Metanephros (tissue), 2 donors: ENCODE data around the gene CPEB4.

DNA sequence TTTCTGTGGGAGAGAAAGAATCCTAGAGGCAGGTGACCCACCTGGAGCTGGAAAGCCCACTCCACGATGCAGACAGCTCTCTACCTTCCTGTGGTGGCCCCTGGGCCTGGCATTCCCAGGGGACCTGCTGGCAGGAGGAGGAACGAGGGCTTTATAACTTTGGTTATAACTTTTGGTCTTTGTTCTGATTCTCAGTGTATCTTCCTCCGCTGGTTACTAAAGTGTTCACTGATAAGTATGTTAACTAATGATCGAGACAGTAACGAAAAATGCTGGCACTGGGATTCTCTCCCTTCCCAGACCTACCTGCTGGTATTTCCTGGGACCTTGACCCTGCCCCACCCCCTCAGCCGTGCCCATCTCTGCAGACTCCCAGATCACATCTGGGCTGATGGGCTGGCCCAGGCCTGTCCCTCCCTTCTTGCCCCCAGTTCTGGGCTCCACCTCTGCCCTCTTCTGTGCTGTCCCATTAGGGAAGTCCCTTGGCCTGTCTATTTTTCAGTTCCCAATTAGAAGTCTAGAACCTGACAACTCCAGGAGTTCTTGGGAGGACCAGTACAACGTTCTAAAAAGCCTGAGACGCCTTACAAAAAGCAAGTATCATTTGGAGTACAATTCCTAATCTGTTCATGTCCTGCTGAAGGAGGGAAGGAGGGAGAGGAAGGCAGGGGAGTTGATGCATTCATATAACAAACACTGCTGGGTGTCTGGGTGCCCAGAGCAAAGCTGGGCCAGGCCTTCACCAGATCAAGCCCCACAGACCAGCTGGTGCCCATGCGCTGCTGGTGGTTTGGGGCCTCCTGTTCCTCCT, 46.9 kb downstream of the NEURL1B start:
- RAMPAGE, long total RNA = no peak

DNA sequence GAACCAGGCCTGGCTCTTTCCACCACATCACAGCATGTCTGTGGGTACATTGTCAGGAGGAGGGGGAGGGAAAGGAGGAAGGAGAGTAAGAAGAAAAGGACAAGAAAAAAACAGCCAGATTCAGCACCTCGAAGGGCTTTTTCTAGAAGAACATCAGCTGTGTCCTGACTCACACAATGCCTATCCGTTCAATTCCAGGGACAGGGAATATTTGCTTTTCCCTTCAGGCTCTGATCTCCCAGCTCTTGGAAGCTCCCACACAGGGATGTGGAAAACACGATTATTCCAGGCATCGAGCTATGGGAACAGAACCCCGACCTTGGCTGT, 54.1 kb downstream of the NEURL1B start:
- RAMPAGE, long total RNA = no peak

- RAMPAGE, long total RNA = no peak
These were observed 33.5 kb downstream of the DUSP1 start for GRCh38 chr5:172737510-172737877.

GRCh38 chr5:172746538-172747270, 24.3 kb downstream of the DUSP1 start:
- RAMPAGE, long total RNA = no peak

DNA sequence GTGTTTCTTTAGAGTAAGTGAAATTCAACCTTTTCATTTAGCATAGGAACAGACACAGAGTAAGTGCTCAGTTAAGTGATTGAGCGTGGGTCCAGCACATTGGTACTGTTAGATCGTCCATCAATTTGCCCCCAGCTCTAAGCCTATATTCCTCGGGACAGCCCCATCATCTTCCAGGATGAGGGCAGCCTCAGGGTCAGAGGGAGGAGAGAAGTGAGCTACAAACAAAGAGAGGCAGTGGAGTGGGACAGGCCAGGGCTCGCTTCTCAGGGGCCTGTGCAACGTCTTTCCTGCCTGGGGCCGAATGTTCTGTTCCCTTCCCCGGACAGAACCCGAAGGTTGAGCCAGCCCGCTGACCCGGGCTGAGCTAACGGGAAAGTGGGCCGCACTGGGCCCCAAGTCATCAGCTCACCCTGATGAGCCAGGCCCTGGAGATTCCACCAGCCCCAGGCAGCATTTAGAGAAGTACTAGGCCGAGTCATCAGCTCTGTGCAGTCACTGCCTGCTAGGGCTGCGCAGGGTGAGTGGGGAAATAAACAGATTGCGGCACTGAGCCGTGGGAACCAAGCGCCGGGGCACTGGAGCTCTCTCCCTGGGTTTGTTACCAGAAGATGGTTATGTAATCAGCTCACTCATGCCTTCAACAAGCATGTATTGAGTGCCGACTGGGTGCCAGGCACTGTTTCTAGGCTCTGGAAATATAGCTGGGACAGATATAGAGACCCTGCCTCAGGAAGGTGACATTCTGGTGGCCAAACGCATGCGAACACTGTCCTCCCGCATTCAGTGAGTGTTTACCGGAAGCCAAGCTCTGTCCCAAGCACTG, 29.1 kb upstream of the DUSP1 start:
- RAMPAGE, long total RNA = no peak

DNA sequence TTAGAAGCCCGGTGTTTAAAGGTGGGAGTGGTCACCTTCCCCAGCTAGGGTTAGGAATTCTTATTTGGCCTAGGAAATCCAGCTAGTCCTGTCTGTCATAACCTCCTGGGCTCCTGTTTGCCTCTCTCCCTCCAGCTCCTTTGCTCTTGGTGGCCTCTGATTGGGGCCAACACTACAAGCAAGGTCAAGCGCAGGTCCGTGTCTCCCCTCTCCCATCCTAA, 53.3 kb upstream of the RPL26L1 start:
- RAMPAGE, long total RNA = no peak

DNA sequence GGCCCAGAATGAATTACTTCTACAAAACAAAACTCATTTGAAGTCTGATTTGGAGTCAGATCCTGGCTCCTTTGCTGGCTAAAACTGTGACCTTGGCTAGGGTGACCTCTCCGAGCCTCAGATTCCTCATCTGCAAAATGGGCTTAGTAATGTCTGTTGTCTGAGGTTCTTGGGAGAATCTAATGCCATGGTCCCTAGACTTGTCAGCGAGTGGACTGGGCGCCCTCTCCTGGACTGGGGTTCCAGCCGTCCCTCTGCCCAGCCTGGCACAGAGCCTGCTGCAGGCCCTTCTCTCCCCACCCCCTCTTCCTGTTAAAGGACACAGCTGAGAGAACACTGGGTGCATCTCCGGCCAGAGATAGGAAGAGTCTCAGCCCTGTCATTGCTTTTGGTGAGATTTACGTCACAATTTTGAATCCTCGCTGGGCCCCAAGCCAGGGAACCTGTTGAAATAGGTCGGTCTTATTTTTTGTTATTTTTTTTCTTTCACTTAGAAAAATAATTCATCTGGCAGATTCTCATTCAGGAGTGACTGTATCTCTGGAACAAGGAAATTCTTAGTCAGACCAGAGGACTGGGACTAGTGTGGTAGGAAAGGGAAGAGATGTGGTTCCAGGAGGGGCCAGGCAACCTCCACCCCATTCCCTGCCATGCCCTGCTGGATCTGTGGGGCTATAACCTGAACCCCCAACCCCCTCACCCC, 48.3 kb upstream of the RPL26L1 start:
- RAMPAGE, long total RNA = no peak

- RAMPAGE, long total RNA = no peak
These were observed 32.9 kb downstream of the ATP6V0E1 start for GRCh38 chr5:173016237-173017095.

DNA sequence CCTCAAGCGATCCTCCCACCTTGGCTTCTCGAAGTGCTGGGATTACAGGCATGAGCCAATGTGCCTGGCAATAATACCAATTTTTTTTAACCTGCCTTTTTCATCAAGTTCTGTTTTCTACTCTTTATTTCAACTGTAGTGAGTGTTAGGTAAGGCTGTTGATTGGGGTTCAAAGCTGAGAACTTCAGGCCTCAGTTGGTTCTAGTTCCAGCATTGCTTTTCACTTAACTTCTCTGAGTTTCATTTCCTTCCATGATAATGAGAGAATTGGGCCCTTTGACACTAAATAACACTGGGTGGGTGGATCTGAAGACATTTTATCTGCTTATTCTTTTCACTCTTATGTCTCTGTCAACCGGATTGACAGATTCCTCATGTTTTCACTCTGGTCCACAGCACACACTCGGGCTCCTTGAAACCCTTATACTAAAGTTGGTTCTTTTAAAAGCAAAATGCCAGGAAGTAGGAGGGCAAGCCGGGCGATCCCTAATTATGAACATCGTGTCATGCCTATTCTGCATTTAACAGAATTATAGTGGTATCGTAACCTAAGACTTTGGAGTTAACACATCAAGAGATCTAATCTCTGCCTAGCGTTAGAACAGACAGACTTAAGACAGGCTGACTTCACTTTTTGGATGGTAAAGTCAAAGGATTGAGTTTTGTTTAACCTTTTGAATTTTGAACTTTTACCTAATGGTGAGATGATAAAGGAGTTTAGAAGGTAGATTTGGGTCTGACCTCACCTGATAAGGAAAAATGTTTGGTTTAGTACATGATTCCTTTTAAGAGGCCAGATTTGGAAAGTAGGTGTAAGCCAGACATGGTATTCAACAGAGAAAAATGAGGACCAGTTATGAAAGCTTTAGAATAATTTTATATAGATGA, 28.2 kb upstream of the CREBRF start:
- RAMPAGE, long total RNA = no peak

- RAMPAGE, long total RNA = no peak
These were observed 20.7 kb upstream of the CREBRF start for GRCh38 chr5:173035452-173035793.

DNA sequence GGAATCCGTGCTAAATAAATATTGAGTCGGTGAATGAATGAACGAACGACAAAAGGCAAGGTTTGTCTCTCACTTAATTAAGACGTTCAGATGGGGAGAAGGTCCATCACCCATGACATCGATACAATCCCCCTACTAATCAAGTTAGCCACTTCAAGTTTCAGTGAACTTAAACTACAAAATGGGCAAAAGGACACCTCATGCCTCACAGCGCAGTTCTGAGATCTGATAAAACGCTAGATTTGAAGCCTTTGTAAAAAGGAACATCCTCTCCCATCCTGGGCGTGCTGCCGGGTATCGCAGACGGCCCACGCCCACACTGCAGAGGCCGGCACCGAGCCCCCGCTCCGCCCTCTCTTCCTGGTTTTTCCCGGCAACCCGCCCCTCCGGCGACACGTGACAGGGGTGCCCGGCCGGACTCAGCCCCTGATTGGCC, 304 bp upstream of the CREBRF start:
- RAMPAGE, long total RNA = no peak

DNA sequence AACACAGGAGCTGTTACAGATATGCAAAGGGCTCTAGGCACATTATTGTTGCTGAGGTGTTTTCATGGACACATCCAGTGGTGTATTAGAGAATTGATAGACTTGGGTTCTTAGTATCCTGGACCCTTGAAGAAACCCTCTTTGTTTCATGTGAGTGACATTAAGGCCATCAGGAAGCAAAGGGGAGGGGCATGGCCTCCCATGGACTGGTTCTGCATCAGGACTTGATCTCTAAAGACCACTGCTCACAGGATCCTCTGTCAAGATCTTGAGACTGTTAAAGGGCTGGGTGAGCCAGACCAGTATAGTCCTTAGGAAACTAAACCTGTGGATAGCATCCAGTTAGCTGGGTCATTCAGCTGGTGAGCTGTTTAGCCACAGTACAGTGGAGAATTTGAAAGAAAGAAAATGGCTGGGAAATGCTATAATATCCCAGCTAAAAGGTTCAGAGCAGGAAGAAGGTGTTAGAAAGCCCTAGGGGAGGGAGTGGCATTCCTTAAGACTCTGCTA, 4.4 kb upstream of the BNIP1 start:
- RAMPAGE, long total RNA = no peak

- RAMPAGE, long total RNA = no peak
These were observed 4.8 kb downstream of the NKX2-5 start for GRCh38 chr5:173230060-173230773.

DNA sequence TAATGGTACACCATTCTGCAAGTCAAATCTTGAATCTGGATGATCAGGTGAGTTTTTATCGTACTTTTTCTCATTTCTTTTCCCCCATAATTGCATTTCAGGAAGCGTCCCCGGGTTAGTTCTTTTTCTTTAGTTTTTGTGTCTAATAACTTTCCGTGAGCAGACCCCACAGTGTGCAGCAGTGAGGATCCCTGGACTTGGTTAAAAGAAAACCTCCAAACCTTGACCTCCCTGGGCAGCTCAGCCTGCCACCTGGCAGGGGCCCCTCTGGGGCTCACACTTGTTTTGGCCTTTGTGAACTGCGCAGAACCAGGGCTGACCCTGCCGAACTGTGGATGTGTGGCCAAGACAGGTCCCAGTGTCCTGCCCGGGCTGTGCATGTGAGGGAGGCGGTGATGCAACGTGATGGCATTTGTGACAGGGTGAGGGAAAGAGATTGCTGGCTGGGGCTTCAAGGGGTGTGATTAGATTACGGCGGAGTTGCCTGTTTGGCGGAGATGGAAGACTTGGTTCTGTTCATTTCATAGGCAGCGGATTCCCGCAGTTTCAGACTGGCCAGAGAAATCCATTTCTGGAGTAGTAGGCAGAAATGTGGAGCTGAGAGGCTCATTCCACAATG, 30.3 kb upstream of the NKX2-5 start:
- RAMPAGE, long total RNA = no peak

DNA sequence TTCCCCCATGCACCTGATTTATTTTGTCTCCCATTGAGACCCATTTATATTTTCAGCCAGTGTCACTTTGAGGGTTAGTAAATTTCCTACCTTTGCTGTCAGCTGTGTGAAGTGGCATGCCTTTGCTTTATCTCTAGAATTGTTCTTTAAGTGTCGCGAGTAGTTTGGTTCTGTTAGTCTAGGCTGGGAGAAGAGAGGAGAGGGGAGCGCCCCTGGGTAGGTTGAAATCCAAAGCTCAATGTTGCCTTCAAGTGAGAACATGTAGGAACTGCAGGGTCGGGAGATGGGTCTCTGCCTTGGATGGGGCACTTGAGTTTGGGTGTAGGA, 46.4 kb downstream of the STC2 start:
- RAMPAGE, long total RNA = no peak

DNA sequence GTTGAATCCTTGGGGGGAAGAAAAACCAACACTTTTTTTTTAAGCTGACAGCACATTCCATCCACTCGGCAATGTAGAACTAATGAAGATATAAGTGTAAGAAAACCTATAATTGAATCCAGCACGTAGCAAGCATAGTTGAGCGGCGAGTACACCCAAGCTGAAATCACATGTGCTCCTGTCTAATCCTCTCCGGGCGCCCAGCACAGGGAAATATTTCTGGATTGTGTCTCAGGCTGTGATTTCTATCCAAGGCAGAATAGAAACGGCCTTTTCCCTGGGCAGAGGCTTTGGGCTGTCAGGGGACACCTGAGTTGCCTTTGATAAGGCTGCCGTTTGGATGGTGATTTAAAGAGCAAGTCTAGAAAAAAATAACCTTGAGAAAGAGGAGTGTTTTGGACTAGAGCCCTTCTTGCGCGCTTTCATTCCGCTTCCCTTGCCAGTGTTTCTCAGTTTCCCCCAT, 118.0 kb downstream of the BOD1 start:
- RAMPAGE, long total RNA = no peak

DNA sequence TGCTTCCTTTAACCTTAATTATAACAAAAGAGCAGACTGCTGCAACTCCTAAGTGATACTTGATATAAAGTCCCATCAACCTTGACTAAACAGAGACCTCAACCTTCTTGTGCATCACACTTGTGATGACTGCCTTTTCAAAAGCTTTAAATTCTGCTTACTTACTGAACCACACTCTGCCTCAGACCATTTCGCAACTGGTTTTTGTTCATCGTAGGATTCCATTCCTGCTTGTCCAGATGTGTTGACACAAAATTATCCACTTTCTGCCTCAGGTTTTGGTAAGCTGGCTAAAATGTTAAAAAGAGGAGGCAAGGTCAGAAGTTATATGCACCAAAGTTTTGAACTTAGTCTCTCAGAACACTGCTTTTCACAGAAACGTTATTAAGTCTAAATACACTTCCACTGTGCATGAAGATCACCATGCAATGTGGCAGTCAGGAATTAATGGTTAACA, 3.5 kb downstream of the BOD1 start:
- RAMPAGE, long total RNA = no peak

GRCh38 chr5:173745940-173746381, 129.5 kb upstream of the BOD1 start:
- RAMPAGE, long total RNA = no peak

GRCh38 chr5:173855440-173856110, 32.6 kb upstream of the CPEB4 start:
- RAMPAGE, long total RNA = no peak

DNA sequence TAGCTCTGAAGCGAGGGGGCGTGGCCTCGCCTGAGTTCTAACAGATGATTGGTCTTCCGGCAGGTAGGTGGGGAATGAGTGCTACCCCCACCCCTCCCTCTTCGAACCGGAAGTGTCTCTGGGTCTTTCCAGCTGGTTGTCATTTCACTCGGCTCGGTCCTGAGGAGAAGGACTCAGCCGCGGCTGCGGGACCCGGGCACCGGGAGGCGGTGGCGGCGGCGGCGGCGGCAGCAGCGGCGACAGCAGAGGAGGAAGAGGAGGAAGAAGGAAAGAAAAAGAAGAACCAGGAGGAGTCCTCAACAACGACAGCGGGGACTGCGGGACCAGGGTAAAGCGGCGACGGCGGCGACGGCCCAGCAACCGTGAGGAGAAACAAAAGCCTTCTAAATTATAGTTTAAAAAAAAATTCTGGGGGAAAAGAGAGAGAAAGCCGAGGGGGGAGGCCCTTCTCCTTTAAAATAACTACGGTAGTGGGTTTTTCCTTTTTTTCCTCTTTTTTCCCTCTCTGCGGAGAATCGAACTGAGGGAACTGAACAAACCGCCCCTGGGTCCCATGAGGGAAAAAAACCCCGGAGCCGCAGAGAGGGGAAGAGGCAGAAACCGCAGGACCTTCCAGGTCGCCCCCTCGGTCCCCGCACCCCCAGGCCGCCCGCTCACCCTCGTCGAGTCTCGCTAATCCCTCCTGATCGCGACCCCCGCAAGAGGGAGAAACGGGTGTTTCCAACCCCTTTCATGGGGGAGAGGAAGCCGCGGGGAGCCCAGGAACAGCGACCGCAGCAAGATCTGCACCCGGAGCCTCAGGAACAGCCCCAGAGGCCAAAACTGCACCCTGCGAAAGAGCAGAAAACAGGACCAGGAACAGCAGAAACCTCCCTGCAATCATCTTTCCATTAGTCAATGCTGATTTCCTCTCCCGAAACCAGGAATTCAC, at the start of gene CPEB4:
Gene CPEB4 (plus strand): TSS at position 147 of the 931 bp plus-strand sequence.
- RAMPAGE, long total RNA = no peak